Retinal pigment epithelial cell (primary cell): Measurements from ENCODE around the genes FAM131B, CTAGE6, OR2A7, CTAGE8, CNTNAP2 and ZNF282.

- RRBS: no CpG with 5 or more reads among the region's 2 CpGs
These were observed 32.6 kb downstream of the PRSS2 start for GRCh38 chr7:142803398-142803764.

DNA sequence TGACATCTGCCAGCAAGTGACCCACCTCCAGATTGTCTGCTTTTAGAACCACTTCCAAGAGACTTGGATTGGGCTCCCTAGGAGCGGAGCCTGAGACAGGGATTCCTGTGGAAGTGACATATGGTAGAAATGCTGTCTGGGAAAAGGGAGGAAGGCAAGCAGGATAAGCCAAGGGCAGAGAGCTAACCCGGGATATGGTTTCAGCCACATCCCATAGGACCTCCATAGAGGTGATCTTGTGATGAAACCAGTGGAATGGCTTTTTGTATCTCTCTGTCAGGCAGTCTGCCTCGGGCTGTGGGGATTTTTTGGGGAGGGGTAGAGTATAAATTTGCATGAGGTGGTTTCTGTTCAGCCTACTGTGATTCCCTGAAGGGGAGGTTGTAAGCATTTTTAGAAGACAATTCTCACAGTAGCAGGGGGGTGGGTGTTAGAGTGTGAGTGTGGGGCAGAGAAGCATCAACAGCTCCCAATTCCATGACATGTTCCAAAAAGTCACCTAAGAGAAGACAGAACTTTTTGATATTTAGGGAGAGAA, 11.9 kb downstream of the OR9A2 start:
- RRBS: no CpG with 5 or more reads among the region's 3 CpGs

DNA sequence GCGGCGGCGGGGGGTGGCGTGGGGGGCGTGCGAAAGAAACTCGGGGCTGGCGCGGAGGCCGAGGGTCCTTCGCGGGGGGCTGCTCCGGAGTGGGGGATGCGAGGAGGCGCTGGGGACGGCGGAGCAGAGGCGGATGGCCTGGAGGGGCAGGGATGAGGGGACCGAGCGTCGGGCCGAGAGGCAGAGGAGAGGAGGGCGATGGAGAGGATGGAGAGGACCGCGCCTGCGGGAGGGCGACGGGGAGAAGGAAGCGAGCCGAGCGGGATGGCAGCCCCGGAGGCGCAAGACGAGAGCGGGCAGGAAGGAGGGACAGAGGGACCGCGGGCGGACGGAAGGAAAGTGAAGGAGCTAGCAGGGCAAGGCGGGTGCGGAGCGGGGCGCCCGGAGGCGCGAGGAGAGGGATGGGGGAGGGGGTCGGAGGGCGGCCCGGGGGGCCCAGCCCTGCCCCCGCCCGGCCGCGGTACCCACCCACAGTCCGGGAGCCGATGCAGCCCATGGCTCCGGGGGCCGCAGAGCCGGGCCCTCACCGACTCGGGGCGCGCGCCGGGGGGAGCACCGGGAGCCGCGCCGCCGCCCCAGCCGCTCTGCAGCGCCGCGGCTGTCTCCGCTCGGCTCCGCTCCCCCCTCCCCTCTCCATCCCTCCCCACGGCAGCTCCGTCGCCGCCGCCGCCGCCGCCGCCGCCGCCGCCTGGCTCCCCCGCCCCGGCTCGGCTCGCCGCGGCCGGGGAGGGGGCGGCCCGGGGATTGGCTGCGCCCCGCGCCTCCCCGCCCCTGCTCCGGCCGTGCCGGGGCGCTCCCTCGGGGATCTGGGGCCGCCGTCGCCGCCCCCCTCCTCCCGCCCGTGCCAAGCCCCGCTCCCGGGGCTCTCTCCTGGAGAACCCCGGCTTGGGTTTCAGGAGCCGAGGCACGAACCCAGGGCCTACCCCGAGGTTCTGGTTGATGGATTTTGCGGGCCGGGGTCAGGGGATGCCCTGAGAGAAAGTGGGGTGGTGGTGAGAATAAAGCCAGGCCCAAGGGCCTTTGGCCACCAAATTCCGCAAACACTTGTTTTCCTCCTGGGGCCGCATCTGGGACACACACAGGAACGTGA, at the start of gene FAM131B:
TSS of gene FAM131B (minus strand) at position 606 of the 1,090 bp plus-strand sequence.
- RRBS: 2% methylated on average over 30 of the region's 123 CpGs

DNA sequence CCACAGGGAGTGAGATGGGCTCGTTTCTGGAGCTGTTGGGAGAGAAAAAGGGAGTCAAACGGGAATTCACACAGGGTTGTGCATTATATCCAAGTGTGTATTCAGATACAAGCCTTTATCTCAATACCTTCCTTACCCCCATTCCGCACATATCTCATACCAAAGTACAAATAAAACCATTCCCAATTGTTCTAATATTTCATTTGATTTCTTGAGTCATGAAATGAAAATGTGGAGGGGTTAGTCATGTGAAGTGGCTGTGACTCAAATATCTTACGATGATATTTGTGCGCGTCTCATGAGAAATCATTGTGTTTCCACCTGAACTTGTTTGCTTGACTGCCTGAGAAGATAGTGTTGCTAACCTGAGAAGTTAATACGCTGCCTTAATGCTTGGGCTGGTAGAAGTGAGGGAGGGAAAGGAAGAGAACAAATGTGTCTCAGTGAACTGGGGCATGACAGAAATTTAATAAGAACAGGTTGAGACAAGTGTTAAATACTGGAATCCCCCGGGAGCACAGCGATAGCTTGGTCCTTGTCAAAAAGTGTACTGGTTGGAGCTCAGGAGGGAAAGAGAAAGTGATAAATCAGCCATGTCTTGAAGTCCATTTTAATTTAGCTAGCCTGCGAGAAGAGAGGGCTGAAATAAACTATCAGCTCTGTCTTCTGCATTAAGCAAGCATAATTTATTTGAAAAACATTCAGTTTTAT, 7.1 kb upstream of the EPHA1 start:
- RRBS: no CpG with 5 or more reads among the region's 10 CpGs

GRCh38 chr7:143436518-143437187, 6.6 kb upstream of the TAS2R60 start:
- RRBS: no CpG with 5 or more reads among the region's 4 CpGs

GRCh38 chr7:143757602-143757903, at the start of gene CTAGE6:
Gene CTAGE6, minus strand, starts transcription at chr7:143757696.
- RRBS: no CpG with 5 or more reads among the region's 16 CpGs

DNA sequence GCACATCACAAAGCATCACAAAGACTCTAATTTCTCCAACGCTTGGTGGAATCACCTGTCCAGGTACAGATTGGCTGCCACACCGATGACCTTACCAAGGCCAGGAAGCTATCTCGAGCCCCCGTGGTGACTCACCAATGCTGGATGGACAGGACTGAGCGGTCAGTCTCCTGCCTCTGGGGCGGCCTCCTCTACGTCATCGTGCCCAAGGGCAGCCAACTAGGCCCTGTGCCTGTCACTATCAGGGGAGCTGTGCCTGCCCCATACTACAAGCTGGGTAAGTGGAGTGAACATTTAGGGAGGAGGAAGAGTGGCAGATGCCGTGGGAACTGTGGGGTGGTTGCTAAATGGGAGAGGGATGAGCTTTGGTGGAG, 55.4 kb upstream of the CTAGE6 start:
- RRBS: no CpG with 5 or more reads among the region's 9 CpGs

GRCh38 chr7:144144459-144144915, 21.5 kb downstream of the OR2A14 start:
- RRBS: no CpG with 5 or more reads among the region's 3 CpGs

- RRBS: no CpG with 5 or more reads among the region's 8 CpGs
These were observed at the start of gene OR2A7 for GRCh38 chr7:144264507-144265224. Gene OR2A7, minus strand, starts transcription at chr7:144264792.

GRCh38 chr7:144269058-144269527, at the start of gene CTAGE8:
Gene CTAGE8, minus strand, starts transcription at chr7:144269288.
- RRBS: no CpG with 5 or more reads among the region's 20 CpGs

DNA sequence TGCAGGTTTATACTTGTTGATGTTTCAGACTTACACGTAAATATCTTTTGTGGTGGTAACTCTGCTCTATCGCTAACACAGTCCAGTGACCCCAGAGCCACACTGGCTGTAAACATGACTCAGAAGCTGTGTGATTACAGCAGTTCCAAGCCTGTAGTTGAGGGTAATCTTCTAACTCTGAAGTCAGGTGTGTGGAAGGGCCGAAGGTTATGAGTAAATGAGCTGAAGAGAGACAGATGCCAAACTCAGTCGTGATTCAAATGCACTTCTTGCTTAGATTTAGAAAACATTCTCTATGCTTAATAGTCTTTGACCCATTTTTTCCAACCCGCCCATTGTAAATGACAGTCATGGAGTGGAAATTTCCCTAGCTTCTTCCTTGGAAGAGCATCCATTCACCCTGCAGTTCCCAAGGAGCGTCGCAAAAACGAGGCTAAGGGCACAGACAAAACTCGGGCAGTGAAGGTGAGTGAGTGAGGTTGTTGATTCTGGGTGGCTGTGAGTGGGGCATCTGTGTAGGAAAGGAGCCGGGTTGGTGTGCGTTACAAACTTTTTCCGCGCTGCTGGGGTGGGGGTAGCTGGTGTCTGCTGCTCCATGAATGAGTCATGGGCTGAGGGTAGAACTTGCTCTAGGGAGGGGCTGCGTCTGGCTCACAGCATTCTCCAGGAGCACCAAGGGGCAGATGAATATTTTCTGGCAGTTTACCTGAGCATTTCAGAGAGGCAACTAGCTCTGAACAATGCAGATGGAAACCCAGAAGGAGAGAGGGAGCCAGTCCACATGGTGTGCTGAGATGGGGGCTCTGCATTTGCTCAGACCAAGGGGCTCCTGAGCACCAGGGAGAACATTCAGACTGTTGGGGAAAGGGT, 25.6 kb downstream of the NOBOX start:
- RRBS: no CpG with 5 or more reads among the region's 14 CpGs

DNA sequence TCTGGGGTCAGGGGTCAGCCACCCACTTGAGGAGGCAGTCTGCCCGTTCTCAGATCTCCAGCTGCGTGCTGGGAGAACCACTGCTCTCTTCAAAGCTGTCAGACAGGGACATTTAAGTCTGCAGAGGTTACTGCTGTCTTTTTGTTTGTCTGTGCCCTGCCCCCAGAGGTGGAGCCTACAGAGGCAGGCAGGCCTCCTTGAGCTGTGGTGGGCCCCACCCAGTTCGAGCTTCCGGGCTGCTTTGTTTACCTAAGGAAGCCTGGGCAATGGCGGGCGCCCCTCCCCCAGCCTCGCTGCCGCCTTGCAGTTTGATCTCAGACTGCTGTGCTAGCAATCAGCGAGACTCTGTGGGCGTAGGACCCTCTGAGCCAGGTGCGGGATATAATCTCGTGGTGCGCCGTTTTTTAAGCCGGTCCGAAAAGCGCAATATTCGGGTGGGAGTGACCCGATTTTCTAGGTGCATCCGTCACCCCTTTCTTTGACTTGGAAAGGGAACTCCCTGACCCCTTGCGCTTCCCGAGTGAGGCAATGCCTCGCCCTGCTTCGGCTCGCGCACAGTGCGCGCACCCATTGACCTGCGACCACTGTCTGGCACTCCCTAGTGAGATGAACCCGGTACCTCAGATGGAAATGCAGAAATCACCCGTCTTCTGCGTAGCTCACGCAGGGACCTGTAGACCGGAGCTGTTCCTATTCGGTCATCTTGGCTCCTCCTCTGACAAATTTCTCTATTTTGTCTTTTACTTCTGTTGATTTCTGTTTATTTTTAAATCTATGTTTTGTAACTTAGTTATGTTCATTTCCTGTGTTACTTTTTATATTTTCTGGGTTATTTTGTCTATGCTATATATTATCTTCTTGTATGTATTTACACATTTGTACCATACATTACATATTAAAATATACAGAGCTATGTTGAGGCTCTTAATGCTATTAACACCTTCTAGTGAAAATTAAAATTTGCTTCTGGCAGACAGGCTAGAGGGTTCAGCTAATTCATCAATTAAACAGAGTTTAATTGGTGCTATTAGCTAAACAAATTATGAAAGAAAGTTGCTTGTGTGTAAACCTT, 97.4 kb upstream of the CNTNAP2 start:
- RRBS: no CpG with 5 or more reads among the region's 35 CpGs

- RRBS: under 1% methylated on average over 35 of the region's 72 CpGs
These were observed at the start of gene CNTNAP2 for GRCh38 chr7:146116133-146116895. Gene CNTNAP2, plus strand, starts transcription at chr7:146116801.

DNA sequence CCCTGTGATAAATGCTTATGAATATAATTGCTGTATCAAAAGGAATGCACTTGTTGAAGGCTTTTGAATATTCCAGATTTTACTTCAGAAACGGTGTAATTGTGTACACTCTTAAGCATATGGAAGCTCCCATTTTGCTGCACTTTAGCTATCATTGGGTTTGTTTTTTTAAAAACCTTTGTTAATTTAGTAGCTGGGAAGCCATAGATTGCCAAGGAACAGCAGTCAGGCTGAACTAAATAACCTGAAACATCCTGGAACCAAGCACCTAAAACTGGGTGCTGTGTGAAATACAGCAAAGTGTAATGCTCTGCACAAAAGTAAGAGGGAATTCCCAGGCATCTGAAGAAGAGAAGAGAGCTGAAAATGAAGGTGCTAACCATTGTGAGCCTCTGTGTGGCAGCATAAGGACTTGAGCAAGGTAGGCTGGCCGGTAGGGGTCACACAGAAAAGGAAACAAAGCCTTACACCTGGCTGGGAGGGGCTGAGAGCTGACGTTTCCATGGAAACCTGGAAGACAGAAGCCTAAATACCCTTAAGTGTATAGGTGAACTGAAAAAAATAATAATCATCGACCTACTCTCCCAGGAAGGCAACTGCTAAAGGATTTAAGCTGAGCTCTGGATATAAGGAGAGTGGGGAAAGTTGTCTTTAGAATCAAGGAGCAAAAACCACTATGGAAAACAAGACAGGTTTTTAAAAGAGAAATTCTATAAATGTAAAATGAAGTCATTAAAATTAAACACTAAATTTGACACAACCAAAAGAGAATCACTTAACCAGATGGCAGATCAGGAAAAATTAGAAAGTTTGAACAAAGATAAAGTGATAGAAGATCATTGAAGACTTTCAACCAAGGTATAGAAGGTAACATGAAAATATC, 48.6 kb downstream of the CUL1 start:
- RRBS: no CpG with 5 or more reads among the region's 4 CpGs

DNA sequence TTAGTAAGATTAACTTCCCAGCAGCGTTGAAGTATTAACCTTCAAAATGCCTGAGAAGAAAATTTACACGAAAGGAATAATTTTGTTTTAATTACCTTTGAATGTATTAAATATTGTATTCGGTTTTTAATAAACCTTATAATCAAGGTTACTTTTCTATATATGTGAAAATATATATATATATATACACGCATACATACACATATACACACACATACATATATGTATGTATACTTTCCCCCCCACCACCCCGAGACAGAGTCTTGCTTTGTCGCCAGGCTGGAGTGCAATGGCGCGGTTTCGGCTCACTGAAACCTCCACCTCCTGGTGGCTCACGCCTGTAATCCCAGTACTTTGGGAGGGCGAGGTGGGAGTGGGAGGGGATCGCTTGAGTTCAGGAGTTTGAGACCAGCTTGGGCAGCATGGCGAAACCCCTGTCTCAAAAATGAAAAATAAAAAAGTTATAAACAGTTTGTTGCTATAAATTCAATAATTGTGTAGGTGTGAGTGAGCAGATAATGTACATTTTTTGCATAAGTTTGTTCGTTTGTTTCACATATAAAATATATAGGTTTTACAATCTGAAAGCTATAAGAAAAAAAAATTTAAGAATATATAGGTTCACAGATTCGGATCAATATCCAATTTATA, 57.8 kb upstream of the EZH2 start:
- RRBS: no CpG with 5 or more reads among the region's 15 CpGs

DNA sequence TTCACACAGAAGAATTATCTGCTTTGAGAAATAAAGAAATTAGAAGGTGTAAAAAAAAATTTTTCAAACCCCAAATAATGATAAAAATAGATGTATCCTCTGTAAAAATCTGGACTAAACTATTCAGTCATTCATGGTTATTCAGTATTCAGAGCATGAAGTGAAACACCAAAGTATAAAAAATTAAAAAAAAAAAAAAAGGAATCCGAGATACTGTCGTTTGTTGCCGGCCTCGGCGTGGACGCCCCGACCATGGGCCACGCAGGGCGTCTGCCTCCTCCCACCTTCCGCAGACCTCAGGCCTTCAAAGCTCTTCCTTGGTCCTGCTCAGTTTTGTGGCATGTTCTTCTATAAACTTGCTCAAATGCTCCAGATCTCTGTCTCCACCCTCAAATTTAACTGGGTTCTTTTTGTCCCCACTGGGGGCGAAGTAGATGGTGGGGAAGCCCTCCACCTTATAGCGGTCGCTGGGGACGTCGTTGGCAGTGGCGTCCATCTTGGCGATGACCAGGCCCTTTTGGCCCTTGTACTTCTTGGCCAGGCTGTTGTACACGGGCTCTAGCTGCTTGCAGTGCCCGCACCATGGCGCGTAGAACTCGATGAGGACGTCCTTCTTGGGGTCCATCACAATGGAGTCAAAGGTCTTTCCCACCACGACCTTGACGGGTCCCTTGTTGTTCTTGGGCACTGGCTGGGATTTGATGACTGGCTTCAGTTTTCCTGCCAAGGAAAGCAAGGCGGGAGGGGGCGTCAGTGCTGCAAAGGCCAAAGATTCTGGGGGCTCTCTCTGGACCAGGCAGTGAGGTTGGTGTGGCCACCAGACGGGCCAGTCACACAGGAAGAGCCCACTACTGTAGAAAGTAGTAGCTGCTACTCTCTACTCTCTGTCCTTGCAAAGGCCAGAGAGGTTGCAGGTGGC, 24.6 kb downstream of the PDIA4 start:
- RRBS: no CpG with 5 or more reads among the region's 28 CpGs

GRCh38 chr7:149126536-149126784, 336 bp upstream of the ZNF425 start:
- RRBS: 2% methylated on average over 4 of the region's 17 CpGs

DNA sequence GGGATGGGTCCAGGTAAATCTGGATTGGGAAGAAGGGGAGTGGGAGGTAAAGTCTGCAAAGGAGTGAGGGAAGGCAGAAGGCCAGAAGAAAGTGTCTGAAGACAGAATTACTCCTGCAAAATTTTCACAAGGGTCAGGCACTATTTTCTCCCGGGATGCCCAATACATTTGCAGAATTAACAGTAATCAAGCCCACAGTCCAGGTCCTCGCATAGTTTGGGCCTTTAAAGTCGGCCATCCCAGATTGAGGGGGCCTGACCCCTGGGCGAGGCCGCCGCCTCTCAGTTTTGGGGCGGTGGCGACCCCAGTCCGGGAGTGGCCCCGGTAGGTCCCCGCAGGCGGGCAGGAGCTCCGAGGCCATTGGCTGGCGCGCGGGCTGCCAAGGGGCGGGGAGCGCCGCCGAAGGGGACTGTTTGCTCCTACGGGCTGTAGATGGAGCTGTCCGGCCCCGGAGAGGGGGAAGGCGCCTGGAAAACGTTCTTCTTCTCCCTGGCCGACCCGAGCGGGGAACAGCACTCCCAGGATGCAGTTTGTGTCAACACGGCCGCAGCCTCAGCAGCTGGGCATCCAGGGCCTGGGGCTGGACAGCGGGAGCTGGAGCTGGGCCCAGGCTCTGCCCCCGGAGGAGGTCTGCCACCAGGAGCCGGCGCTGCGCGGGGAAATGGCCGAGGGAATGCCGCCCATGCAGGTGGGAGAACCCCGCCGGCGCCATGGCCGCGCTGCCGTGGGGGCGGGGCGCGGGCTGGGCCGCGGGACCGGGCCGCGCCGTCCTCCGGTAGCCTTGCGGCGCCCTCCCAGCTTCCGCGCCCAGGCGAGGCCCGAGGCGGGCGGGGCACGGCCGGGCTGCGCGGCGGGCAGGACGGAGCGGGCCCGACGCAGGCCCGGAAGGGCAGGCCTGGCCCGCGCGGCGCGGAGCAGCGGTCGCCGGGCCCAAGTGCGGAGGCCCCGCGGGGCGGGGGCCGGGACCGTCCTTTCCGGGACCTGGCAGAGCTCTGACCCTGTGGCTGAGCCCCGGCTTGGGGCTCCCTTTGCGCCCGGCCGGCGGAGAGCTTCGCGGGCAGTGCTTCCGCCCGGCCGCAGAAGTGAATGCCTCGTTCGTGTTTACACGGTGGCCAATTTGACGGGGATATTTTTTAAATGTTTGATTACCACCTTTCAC, at the start of gene ZNF282:
TSS of gene ZNF282 (plus strand) at position 480 of the 1,159 bp plus-strand sequence.
- RRBS: 1% methylated on average over 51 of the region's 101 CpGs

GRCh38 chr7:149196691-149197111, 1.4 kb downstream of the ZNF282 start:
- RRBS: no CpG with 5 or more reads among the region's 8 CpGs

GRCh38 chr7:149197633-149198048, 2.3 kb downstream of the ZNF282 start:
- RRBS: no CpG with 5 or more reads among the region's 6 CpGs